ReNcell CX (cell line): ENCODE data around the genes SPON1 and CALCB.

- PRO-cap: no peak
Measured at GRCh38 chr11:12781667-12782427, 107.6 kb downstream of the TEAD1 start.

DNA sequence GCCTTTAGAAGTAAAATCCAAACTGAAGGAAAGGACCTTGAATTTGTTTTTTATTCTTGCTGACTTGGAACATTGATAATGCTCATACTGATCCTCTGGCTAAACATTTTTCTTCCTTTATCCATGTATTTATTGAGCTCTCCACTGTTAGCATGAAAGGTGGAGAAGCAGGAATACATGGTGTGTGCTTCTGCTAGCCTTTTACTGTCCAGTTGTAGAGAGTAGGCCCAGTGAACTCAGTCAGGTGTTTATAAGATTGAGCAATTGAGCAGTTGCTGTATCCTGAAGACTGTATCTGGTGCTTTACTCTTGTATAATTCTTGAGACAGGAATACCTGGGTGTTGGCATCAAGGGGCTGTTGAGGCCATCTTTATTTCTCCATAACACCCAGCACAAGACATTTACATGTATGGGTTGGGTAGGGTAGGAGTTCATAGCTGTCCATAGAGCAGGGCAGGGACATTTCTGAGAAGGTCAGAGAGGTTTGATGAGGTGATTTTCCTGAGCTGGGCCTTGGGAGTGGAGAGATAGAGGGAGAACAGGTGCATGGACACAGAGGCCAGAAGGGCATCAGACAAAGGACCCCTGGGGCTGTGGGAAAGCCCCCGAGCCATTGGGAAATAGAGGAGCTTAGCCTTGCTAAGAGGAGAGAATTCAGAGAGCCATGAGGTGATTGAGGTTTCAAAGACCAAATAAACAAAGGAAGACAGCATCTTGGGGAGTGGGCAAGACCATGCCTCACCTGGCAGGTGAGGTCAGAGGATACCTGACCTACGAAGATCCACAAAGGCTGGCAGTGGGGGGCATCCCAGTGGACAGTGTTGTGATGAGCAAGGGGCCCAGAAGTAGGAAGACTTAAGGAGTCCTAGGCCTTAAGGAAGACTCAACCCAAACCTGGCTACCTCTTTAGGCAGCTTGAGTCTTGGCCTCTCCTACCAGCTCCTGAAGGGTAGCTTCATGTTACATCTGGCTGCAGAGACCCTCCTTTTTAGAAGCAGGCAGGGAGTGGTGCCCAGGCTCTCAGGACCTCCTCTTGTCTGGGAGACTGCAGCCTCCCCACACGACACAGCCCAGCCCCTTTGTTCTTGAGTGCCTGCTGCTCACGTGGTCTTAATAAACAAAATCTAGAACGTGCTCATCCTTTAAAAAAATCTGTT is 155.7 kb downstream of the TEAD1 start:
- PRO-cap: no peak

- PRO-cap: no peak
Measured at GRCh38 chr11:13033784-13034102, 24.6 kb downstream of the RASSF10 start.

GRCh38 chr11:13126243-13127026 is 117.3 kb downstream of the RASSF10 start:
- PRO-cap: no peak

GRCh38 chr11:13315493-13315943 is 37.9 kb downstream of the BMAL1 start:
- PRO-cap: no peak

GRCh38 chr11:13439902-13440968 is 22.8 kb downstream of the BTBD10 start:
- PRO-cap: no peak

GRCh38 chr11:13923772-13924578 is 38.5 kb upstream of the SPON1 start:
- PRO-cap: no peak

DNA sequence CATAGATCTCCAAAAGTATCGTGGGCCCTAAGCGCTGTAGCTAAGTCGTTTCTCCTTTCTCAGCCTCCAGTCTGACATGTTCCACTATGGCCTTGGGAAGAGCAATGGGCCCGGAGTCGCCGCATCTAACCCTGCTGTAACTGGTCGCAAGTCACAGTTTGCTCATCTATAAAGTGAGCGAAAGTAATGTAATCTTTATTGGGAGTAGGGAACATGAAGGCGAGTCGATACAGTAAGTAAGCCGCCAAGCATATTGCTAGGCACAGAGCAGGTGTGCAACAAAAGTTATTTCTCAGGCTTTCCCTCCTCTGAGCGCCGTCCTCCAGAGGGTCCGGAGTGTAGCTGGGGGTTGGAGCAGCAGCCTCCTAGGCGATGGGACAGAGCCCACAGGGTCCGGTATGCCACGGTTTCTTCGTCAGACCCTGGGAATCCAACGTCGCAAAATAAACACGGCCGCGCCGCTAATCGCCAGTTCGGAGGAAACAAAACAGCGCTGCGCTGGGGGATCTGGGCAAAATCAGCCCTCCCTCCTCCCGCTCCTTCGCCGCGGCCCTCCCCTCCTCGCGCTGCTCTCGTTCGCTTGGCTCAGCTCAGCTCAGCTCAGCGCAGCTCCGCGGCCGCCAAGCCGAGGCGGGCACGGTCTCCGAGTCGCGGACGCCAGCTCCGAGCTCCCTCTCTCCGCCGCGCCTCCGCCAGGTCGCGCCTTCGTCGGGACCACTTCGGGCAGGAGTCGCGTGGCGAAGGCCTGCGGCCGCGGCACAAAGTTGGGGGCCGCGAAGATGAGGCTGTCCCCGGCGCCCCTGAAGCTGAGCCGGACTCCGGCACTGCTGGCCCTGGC is at the start of gene SPON1:
Gene SPON1, plus strand, starts transcription at position 598 of the 838 bp plus-strand sequence.
- PRO-cap: no peak

DNA sequence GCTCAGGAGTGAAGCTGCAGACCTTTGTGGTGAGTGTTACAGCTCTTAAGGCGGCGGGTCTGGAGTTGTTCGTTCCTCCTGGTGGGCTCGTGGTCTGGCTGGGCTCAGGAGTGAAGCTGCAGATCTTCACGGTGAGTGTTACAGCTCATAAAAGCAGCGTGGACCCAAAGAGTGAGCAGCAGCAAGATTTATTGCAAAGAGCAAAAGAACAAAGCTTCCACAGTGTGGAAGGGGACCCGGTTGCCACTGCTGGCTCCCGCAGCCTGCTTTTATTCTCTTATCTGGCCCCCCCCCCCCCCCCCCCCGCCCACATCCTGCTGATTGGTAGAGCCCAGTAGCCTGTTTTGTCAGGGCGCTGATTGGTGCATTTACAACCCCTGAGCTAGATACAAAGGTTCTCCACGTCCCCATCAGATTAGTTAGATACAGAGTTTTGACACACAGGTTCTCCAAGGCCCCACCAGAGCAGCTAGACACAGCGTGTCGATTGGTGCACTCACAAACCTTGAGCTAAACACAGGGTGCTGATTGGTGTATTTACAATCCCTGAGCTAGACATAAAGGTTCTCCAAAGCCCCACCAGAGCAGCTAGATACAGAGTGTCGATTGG is 128.1 kb downstream of the SPON1 start:
- PRO-cap: no peak

DNA sequence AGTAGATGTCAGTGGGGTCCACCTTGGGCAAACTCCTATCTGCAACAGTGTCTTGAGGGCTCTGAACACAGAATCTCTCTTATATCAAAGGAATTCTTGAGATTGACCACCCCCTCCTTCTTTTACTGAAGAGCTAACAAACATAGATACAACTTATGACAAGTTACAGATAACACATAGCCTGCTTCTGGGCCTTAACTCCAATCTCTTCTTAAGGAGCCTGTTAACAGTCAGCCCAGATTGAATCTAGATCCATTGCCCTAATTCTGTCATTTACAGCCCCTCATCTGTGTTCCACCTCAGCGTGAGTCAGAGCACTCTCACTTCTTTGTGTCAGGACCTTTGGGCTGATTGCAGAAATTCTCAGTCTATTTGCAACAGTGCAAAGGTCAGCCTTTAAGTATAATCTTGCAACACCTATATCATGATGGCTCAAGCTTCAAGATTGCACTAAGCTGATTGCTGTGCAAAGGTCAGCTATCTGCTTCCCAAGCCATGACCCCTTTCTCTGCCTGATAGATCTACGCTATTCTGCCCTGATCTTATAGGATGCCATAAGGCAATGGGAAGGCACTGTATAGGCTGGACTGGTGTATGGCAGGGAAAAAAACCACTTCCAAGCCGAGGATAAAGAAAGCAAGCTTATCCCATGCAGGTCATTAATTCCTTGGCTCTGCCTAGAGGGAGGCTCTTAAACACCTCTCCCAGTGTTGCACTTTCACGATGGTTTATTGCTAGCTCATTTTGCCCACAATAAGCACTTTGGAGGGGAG is 100.8 kb downstream of the RRAS2 start:
- PRO-cap: no peak

DNA sequence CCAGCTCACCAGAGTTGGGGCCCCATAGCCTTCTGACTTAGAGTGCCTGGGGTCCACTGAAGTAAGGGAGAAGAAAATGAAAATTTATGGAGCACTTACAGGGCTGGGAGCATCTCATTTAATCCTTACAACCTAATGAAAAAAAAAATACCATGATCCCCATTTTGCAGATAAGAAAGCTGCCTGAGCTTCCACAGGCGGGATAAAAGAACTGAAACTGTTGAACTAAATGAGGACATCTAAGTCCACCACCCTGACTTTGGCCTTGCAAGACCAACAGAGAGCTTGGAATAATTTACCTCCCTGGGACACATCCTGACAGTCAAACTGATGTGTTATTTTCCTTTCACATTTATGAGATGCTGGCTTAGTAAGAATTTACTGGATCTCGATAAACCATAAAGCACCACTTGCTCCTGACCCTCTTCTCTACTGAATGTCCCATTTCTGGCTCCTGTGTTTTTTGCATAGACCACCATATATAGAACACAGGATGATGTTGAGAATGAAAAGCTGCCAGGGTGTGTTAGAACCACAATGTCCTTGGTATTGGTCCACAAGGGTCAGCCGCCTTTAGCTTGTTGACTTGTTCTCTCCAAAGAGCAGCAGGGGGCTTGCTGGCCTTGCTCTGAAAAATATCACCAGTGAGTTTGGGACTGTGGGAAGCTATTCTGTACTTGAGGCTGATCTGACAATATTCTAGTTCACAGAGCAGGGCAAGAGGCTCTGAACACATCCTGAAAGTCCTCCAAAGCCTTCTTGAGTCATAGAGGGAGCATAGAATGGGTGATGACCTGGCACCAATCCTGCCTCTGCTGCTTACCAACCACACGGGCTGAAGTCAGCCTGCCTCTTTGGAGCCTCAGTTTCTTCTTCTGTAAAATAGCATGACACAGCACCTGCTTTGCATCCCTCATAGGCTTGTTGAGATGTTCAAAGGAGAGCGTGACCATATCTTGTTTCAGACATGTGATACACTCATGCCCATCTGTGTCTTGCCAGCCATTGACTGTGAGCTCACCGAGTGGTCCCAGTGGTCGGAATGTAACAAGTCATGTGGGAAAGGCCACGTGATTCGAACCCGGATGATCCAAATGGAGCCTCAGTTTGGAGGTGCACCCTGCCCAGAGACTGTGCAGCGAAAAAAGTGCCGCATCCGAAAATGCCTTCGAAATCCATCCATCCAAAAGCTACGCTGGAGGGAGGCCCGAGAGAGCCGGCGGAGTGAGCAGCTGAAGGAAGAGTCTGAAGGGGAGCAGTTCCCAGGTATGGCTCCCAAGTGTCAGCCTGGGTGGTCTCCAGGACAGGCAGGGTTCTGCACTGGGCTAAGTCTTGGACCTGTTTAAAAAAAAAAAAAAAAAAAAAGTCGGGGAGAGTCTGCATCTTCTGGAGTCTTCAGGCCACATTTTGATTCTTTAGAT is 96.8 kb downstream of the RRAS2 start:
- PRO-cap: no peak

DNA sequence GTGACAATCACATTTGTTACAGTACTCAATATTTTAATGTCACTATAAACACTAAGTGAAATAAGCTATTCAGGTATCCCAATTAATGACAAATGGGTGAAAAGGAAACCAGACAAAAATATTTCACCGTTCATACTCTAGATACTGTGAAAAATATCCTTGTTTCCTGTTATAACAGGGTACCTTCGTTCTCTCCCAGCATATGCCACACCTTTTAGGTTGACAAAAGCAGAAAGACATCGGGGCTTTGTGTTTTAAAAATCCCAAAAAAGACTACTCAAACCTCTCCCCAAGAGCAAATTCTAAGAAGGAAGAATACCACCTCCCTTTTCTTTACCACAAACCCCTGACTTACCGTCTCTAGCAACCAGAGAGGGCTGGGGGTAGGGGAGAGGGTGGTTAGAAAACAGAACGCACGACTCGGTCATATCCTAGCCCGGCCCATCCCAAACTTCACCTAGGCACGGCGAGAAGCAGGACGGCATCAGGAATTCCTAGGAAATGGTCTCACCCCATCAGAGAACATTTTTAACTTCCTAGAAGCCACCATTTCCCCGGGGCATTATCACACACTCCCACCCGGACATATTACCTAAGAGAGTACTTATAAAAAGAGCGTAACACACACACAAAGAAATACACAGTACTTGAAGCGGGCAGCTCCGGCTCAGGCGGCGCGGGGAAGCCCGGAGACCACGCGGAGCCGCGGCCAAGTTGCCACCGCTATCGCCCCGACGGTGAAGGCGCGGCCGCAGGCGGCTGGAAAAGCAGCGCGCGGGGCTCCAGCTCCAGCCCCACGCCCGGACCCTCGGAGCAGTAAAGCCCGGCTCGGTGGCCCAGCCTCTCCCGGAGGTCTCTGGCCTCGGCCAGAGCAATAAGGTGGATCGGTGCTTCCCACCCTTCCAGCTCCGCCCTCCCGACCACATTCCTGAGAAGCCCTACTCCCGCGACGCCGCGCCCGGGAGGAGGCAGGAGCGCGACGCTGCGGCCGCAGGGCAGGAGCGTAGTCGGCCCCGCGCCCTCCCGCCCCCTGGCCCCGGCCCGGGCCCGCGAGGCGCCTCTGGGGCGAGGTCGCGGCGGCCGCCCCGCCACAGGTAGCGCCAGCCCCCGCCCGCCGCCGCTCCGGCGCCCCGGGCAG is 1.0 kb downstream of the RRAS2 start:
- PRO-cap: unidirectional peak, plus-strand start at position 737 of the sequence; bidirectional peak, plus-strand start at position 945 of the sequence, minus-strand start at position 852 of the sequence

- PRO-cap: no peak
Measured at GRCh38 chr11:14362462-14362947, 3.5 kb upstream of the RRAS2 start.

- PRO-cap: no peak
Measured at GRCh38 chr11:14582870-14583890, 60.4 kb upstream of the PDE3B start.

GRCh38 chr11:14759430-14759633 is 115.7 kb downstream of the PDE3B start:
- PRO-cap: no peak

GRCh38 chr11:14768606-14769350 is 123.3 kb downstream of the CYP2R1 start:
- PRO-cap: no peak

- PRO-cap: no peak
Measured at GRCh38 chr11:14895004-14895414, 3.0 kb upstream of the CYP2R1 start.

- PRO-cap: no peak
Measured at GRCh38 chr11:15073118-15073693, at the start of gene CALCB. Gene CALCB (plus strand): TSS chr11:15073593.

DNA sequence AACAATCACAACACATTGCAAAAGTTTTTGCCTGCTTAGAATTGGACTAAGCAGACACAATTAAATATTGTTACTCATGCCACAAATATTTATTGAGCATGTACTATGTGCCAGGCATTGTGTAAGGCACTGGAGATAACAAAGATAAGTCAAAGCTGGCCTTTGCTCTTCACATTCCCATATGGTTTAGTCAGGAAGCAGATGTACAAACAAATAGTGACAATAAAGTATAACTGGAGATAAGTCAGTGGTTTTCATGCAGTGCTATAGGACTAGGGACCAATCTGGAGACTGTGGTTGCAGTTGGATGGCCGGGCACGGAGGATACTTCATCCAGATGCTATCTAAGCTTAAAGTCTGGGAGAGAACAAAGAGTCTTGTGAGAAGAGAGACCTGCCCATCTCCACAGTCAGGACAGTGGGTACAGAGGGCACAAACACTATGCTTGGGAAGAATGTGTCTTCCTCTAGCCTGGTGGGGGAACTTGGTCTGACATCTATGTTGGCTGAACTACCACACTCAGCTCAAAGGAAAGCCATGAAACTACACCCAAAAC is 550.8 kb downstream of the INSC start:
- PRO-cap: no peak

GRCh38 chr11:16814833-16815736 is 76.6 kb downstream of the C11orf58 start:
- PRO-cap: no peak